Epithelial cell of alveolus of lung (primary cell): ENCODE measurements around a stretch of chr1.

DNA sequence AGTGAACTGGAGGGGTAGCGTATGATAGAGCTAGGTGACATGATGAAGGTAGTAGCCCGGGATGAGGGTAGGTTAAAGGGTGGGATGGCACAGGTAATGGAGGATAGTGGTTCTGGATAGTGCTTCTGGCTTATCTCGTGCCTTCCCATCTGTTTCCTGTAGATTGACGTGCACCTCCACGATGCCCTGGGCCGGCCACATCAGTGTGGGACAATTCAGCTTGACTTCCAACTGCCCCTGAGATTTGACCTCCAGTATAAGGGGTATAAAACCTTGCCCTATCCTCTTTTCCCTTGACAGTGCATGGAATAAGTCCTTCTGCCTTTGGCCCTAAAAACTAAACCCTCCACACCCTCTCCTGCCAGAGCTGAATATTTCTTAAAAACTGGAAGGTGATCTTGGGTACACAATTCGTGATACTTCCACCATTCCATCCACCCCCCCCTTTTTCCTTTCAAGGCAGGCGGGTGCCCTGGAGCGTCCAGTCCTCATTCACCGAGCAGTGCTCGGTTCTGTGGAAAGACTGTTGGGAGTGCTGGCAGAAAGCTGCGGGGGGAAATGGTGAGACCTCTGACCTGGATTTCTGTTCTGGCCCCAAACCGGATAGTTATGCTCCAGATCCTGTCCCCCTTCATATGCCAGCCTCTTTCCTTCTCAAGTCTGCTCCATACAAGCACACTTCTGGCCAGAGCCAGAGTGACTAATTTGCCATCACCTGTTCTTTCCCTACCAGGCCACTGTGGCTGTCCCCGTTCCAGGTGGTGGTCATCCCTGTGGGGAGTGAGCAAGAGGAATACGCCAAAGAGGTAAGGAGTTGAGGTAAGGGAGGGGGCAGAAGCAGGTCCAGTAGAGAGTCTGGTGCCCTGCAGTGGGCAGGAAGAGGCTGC is 3.5 kb upstream of the ECM1 start:
- RAMPAGE, long total RNA: no peak
- RRBS: no CpG with 5 or more reads among the region's 15 CpGs

GRCh38 chr1:150509044-150509425 is 1.1 kb downstream of the ECM1 start:
- RAMPAGE, long total RNA: no peak
- RRBS: no CpG with 5 or more reads among the region's 5 CpGs

- RAMPAGE, long total RNA: no peak
- RRBS: no CpG with 5 or more reads among the region's 25 CpGs
Observed at GRCh38 chr1:150516004-150516784, 8.3 kb downstream of the ECM1 start.

DNA sequence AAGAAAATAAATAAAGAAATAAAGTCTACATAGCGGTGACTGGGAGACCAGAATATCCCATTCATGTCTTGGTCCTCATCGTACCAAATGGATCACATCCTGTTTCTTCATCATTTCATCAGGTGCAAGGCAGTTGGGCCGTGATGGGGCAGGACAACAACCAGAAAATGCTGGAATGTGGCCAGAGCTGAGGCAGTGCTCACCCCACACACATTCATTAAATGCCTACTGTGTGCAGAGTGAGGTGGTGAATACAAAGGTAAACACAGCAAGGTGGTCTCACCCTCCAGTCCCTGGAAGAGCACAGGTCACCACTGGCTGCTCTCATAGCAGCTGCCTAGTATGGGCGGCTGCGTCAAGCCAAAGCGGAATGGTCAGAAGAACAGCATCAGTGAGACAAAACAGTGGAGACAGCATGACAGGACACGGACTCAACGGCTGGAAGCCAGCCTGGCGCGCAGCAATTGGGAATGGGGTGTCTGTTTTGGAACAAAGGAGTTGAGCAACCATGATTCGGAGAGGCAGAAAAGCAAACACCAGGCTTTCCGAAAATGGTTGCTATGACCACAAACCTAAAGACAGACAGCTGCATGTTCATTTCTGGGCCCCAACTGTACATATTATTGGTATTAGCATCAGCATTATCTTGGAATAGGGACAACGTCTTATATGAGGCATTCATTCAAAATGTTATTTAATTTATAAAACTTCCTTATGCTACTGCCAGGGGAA is 5.6 kb upstream of the ADAMTSL4 start:
- RAMPAGE, long total RNA: no peak
- RRBS: no CpG with 5 or more reads among the region's 13 CpGs

- RAMPAGE, long total RNA: no peak
- RRBS: no CpG with 5 or more reads among the region's 2 CpGs
Observed at GRCh38 chr1:150560718-150560935, 11.4 kb downstream of the ADAMTSL4 start.

GRCh38 chr1:150568634-150568887 is 10.8 kb downstream of the MCL1 start:
- RAMPAGE, long total RNA: no peak

GRCh38 chr1:150628547-150629201 is 738 bp downstream of the ENSA start:
- RAMPAGE, long total RNA: start-site peak on the minus strand at chr1:150629109-150629142, 59 and 39 reads in 2 replicates
- RRBS: no CpG with 5 or more reads among the region's 20 CpGs

DNA sequence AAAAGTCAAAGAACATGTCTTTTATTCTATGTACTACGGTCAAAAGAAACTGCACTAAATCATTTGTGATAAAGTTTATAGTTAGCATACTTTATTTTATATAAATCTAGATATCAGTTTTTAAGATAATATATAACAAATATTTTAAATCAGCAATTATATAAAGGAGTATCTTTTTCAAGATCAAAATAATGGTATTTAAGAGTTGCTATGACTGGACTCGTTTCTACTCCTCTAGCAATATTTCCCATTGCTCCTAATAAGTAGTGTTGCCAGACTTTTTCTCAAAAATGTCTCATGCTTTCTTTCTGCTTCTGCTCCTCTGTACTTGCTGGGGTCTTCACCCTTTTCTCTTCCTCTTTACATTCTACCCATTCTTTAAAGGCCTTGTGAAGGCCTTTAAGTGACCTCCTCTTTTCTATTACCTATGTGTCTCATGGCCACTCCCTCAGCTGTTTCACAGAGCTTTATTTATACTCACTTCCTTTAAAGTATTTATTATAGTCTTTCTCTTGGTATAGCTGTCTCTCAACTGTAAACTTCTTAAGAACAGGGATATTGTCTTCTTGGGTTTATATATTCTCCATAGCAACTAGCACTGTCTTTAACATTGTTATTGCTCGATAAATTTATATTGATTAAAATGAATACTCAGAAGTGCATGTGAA is 910 bp downstream of the GOLPH3L start:
- RAMPAGE, long total RNA: no peak
- RRBS: no CpG with 5 or more reads among the region's 3 CpGs

DNA sequence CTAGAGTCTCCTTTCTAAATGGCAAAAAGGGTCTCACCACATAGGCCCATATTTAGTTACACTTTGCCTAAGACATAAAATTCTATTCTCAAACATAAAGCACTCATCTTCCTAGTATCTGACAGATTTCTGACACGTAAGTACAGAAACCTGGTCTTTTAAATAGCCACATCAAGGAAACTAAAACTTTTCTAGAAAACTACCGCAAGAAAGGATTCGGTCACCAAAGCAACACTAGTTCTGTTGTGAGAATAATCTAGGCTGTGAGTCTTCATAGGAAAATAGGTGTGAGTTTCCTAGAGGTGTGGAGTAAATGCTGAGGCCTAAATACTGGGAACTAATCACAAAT is 33.6 kb upstream of the CTSK start:
- RAMPAGE, long total RNA: no peak
- RRBS: no CpG with 5 or more reads among the region's 3 CpGs

GRCh38 chr1:150875839-150876089 is 635 bp downstream of the ARNT start:
- RAMPAGE, long total RNA: no peak
- RRBS: 0% methylated on average over 2 of the region's 8 CpGs

GRCh38 chr1:150942843-150943042 is 16.6 kb downstream of the SETDB1 start:
- RAMPAGE, long total RNA: no peak
- RRBS: no CpG with 5 or more reads among the region's 4 CpGs

- RAMPAGE, long total RNA: no peak
- RRBS: no CpG with 5 or more reads among the region's 7 CpGs
Observed at GRCh38 chr1:150972901-150973456, 1.7 kb downstream of the CERS2 start.

- RAMPAGE, long total RNA: no peak
- RRBS: no CpG with 5 or more reads among the region's 7 CpGs
Observed at GRCh38 chr1:151142800-151143544, 3.5 kb downstream of the SEMA6C start.

GRCh38 chr1:151165044-151165768 is 496 bp downstream of the LYSMD1 start:
- RAMPAGE, long total RNA: no peak
- RRBS: 1% methylated on average over 5 of the region's 23 CpGs

DNA sequence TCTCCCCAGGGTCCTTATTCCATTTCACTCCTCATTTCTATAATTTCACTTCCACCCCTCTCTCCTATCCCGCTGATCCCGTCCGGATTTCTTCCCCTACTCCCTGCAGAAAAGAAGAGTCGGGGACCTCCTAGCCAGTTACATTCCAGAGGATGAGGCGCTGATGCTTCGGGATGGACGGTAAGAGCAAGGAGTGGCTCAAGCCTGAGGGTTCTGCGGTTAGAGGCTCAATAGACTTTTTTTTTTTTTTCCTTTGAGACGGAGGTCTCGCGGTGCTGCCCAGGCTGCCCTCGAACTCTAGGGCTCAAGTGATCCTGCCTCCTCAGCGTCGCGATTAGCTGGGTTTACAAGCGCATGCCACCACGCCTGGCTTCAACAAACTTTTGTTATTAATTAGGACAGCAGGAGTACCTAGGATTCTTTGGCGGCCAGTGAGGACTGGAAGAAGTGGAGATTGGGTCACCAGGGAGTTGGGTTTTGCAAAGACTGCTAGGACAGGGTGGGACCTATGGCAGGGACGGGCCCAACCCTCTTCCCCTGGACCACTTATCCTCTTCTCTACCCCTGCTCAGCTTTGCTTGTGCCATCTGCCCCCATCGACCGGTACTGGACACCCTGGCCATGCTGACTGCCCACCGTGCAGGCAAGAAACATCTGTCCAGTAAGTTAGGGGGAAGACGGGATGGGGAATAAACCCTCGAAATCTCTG is 572 bp downstream of the SCNM1 start:
- RAMPAGE, long total RNA: no peak
- RRBS: no CpG with 5 or more reads among the region's 24 CpGs

GRCh38 chr1:151364722-151365419 is 7.6 kb downstream of the SELENBP1 start:
- RAMPAGE, long total RNA: no peak
- RRBS: no CpG with 5 or more reads among the region's 7 CpGs

- RAMPAGE, long total RNA: no peak
- RRBS: no CpG with 5 or more reads among the region's 3 CpGs
Observed at GRCh38 chr1:151400234-151400391, 740 bp downstream of the PSMB4 start.

DNA sequence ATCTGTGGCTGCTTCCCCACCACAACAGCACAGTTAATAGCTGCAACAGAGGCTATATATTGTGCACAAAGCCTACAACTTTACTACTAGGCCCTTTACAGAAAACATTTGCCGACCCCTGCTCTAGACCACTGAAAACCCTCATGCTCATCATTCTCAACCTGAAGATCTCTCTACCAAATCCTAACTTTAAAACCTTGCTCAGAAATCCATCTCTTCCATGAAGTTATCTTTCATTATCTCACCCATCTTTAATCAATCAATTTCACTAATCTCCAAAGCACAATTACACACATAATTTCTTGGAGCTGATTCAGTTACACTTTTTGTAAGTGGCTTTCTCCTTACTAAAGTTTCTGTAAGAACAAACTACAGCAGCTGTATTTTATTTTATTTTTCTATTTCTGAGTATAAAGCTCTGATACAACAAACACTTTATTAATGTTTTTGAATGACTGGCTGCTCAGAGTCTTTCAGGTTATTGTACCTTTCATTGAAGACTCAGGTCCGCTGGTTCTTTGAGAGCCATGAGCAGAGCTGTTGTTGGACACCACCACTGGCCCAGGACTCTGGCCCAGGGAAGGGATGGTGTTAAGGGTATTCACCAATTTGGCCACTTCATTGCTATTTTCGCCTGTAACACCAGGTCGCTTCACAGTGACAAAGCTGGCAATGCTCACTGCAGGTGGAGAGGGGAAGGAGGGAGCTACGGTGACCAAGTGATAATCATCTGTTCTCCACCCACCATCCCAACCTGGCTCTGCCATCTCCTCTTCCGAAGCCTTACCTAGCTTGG is 28.2 kb downstream of the PSMB4 start:
- RAMPAGE, long total RNA: no peak
- RRBS: no CpG with 5 or more reads among the region's 6 CpGs

GRCh38 chr1:151499879-151500387 is 11.3 kb upstream of the CGN start:
- RAMPAGE, long total RNA: no peak
- RRBS: no CpG with 5 or more reads among the region's 3 CpGs

DNA sequence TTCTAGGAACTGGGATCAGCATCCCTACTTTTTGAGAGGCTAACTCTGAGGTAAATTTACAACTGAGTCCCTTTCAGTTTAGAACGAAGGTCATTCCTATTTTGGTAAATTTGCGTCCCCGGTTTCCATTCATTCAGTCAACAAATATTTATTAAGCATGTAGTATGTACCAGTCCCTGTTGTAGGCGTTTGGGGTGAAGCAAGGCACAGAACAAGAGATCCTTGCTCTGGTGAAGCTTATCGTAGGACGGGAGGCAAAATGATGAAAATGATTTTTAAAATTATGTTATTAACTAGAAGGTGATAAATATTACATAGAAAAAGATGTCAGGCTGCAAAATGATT is 715 bp upstream of the CGN start:
- RAMPAGE, long total RNA: no peak
- RRBS: no CpG with 5 or more reads among the region's 6 CpGs